GM23338 (cell line): Measurements from ENCODE around the genes KRT25, KRT12, KRTAP1-4, KRTAP4-1, KRT34, KRT37, KRT38, KRT15 and KRT19.

DNA sequence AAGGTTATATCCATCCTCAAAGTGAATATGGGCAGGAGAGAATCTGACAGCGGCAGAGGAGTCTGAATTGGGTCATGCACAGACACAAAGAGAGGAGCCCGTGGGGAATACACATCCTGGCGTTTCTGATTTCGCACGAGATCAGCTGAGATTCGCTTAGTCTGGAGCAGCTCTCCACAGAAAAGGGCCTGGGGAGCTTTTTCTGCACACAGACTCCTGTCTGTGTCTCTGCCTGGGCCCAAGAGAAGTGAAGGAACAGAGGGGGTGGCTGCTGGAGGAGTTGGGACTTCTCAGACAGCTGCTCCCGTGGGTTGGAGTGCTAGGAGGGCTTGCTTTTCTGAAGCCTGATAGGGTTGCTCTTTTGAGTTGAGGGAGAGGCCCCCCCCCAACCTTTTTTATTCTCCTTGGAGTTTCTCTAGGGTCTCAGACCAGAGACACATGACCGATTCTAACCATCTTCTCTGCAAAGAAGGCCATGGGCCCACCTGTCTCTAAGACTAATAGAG lies 15.5 kb downstream of the CCR7 start:
- PRO-cap: no peak
- RAMPAGE, long total RNA: no peak

DNA sequence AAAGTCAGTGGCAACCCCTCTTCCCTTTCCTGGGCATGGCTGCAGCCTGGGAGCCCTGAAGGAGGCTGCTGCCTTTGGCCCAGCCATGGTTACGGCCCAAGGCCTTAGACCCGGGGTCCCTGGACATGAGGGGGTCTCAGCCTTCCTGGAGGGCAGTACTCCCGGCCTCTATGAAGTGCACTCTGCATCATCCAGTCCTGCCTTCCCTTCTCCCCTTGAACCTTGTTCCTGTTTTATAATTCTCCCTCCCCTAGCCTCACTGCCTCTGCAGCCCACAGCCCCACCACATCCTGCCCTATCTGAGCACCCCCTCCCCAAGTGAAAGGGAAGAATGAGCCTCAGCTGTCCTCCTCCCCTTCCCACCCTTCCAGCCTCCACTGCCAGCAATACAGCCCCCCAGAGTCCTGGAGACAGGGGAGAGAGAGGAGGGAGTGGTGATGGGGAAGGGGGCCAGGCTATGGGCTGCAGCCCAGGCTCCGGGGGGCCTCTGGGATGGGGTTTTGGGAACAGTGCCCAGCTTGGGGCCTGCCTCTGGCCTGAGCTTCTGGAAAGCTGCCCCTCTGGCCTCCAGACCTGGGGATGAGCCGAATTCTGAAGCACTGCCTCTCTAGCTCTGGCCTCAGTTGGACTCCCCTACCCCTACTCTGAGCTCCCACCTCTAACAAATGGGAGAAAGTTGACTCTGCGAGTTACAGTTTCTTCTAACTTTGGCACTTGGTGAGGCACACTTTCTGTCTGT lies 7.6 kb downstream of the CCR7 start:
- PRO-cap: no peak
- RAMPAGE, long total RNA: no peak

DNA sequence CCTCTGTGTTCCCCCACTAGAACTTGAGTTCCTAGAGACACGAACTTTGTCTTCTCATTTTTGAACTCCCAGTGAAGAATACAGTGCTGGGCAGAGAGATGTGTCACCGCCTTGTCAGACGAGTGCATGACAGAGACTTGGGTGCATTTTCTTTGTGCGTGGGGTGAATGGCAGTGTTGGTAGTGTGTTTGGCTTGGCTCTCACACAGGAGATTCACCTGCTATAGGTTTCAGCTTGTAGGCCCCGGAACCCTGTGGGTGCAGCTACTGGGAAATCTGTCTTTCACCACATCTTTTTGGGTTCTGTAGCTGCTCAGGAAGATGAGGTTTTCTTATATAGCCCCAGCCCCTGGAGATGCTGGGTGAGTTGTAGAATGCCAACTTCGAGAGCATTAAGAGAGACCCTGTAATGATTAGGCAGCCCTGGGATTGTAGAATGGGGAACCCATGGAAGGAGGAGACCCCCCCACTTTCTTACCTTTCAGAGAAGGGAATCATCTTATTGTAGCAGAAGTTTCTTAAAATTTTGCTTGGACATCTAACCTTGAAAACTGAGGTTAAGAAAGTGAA lies 40.2 kb upstream of the CCR7 start:
- PRO-cap: no peak
- RAMPAGE, long total RNA: no peak

- PRO-cap: bidirectional peak, plus-strand start at chr17:40648080, minus-strand start at chr17:40647840; bidirectional peak, plus-strand start at chr17:40648651, minus-strand start at chr17:40648654
- RAMPAGE, long total RNA: no peak
Observed at GRCh38 chr17:40647981-40649265, 805 bp upstream of the SMARCE1 start.

- PRO-cap: no peak
- RAMPAGE, long total RNA: no peak
Observed at GRCh38 chr17:40755131-40755710, at the start of gene KRT25. KRT25 (minus strand) TSS chr17:40755331.

GRCh38 chr17:40867211-40867650 lies at the start of gene KRT12:
KRT12 (minus strand) TSS chr17:40867223.
- PRO-cap: no peak
- RAMPAGE, long total RNA: no peak

GRCh38 chr17:40883528-40883941 lies 1.5 kb downstream of the KRT20 start:
- PRO-cap: no peak
- RAMPAGE, long total RNA: no peak

DNA sequence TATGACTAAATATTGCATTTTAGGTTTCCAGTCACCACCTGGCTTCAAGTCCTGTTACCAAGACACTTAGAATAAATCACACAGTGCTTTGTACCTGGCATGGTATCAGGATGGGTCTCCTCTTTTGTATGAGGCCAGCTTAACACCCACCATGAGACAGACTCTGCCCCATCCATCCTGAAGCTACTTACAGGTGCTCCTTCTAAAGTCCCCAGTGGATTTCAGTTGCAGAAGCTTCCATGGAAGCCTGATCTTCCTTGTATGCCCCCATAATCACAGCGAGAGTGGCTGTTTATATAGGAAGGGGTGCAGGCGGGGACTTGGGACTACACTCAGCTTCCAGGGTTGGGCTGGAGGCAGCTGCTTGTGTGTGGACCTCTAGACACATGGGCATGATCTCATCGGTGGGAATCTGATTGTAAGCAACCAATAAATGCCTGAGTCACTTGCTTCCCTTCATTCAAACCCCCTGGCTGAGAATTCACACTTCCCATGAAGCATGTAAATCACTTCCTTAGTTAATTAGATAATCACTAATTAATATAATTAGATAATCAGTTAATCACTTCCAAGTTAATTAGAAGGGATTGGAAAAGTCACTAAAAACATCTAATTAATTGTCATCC lies 980 bp upstream of the KRT20 start:
- PRO-cap: no peak
- RAMPAGE, long total RNA: no peak

DNA sequence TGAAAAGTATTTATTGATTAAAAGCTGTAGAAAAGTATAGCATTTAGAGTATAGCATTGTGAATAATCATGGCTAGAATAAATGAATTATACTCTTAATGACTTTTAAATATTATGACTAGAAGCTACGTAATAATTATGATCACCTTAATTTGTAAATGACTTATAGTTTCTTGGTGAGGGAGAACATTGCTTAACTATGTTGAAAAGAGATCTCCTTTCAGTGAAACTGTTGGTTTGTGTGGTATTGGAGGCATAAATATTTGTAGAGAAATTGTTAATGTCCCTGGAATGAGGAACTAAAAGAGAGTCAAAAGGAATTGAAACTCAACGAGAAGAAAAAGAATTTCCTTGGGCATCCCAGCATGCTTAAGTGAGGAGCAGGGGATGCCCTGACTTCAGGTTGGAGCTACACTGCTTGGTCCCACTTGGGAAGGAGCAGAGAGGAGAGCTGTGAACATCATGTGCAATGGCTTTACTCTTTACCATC lies 21.8 kb downstream of the KRT23 start:
- PRO-cap: no peak
- RAMPAGE, long total RNA: no peak

DNA sequence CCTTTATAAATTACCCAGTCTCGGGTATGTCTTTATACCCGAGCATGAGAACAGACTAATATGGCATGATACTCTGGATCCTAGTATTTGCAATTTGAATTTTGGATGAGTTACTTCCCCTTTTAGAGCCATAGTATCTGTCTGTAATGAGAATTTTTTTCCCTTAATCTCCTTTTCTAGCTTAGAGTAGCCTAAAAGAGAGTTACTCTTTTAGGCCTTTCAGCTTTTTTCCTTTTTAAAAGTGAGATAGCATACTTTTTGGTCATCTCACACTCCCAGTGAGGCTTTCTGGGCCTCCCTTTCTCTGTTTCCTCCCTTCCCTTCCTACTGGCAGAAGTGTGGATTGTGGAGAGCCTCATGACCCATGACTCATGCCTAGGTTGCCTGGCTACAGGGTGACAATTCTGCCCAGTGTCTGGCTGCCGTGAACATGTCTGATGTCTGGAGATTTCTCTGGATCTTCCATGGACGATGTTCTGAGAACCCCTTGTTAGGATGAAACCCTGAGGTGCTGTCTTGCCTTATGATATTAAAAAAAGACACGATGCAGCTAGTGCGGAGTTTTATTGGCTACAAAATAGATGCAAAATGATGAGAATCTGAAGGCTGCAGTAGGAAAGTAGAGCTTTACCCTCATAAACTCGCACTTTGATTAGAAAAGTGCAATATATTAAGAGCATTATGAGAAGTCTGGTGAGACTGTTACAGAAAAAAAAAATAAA lies 15.1 kb downstream of the KRT23 start:
- PRO-cap: no peak
- RAMPAGE, long total RNA: no peak

DNA sequence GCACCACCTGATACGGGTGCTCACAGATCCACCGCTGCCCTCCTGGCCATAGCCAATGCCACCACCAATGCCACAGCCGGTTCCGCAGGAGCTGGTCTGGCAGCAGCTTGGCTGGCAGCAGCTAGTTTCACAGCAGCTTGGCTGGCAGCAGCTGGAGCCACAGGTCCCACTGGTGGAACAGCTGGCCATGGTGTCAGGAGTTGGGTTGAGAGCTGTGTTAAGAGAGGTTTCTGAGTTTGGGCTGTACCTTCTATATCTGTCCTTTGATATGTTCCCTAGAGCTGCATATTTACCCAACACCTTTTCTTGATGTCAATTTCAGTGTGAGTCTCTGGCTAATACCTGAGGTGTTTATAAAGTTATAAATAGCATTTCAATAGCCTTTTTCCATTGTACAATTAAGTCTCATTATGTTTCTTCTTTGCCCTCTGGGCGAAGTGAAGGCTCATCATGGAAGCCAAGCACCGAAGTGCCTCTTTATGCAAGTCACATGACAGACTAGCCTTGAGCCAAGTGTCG lies at the start of gene KRTAP1-4:
Gene KRTAP1-4, minus strand, starts transcription at position 306 of the 519 bp plus-strand sequence.
- PRO-cap: no peak
- RAMPAGE, long total RNA: no peak

DNA sequence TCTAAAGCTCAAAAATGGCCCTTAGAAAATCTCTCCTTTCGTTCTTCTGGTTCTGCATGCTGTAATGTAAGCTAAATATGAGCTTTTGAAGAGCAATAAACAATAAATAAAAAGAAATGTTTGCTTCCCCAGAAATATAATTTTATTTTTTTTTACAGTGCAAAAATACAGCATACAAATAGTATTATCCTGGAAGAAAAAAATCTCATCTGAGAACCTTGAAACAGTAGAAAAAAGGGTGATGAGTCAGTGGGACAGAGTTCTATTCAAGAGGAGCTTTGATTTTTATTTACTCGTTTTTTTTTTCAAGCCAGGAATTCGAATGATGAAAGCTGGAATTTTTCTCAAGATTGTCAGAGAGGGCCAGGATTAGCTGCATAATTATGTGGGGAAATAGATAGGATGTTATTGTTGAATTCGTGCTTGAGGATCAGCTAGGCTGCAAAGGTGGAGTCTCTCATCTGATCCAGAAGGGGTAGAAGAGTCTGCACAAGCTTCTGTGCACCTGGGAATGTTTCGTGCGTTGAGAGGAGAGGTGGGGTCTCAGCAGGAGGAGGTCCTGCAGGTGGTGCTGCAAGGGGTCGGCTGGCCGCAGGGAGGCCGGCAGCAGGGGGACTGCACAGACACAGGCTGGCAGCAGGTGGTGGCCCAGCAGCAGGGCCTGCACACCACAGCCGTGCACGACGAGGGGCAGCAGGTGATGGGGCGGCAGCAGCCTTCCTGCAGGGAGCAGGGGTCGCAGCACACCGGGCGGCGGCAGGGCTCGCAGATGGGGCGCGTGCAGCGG lies 600 bp downstream of the KRTAP2-3 start:
- PRO-cap: no peak
- RAMPAGE, long total RNA: no peak

DNA sequence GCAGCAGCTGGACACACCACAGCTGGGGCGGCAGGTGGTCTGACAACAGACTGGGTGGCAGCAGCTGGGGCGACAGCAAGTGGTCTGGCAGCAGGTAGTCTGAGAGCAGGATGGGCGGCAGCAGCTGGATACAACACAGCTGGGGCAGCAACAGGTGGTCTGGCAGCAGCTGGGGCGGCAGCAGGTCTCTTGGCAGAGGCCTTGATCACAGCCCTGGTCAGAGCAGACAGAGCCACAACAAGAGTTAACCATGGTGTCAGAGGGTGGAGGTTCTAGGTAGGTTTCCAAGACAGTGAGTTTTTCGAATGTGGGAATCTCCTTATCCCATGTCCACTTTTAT lies at the start of gene KRTAP4-1:
Gene KRTAP4-1, minus strand, starts transcription at position 309 of the 340 bp plus-strand sequence.
- PRO-cap: no peak
- RAMPAGE, long total RNA: no peak

DNA sequence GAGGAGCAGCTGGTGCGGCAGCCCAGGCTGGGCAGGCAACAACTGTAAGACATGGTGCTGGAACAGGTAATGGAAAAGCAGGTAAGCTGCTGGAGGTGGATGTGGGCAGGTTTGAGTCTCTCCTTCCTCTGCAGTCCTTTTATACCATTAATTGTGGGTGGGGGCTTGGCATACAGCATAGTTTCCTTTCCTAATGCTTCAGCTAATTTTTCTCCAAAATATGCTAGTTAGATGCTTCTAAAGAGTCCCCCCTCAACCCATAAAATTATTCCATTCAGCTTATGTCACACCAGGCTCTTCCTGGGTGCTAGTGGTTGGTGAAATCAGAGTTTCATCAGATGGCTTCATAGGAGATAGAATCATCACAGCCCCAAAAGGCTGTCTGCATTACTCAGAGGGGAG lies at the start of gene KRT34:
Gene KRT34, minus strand, starts transcription at position 113 of the 402 bp plus-strand sequence.
- PRO-cap: no peak
- RAMPAGE, long total RNA: no peak

DNA sequence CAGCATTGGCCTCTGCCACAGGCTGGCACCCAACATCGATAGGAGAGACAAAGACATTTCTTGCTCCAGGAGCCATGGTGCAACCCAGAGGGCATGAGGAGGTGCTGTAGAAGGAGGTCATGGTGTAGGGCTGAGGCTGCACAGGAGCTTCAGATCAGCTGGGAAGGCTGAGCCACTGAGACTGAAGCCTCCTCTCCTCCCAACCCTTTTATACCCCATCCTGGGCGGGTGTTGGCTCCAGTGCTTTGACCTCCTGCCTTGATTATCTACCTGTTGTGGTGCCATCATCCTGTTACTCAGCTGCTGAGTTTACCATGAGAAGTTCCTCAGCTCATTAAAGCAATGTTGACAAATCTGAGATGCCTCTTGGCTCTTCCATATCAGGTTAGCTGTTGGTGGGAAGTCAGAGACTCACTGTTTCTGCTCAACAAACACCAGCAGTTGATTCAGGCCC lies at the start of gene KRT37:
Gene KRT37, minus strand, starts transcription at position 183 of the 454 bp plus-strand sequence.
- PRO-cap: no peak
- RAMPAGE, long total RNA: no peak

- PRO-cap: no peak
- RAMPAGE, long total RNA: no peak
Observed at GRCh38 chr17:41440874-41441262, at the start of gene KRT38. KRT38 (minus strand) TSS chr17:41440983.

- PRO-cap: no peak
- RAMPAGE, long total RNA: no peak
Observed at GRCh38 chr17:41517975-41519013, at the start of gene KRT15. KRT15 (minus strand) TSS chr17:41518890.

DNA sequence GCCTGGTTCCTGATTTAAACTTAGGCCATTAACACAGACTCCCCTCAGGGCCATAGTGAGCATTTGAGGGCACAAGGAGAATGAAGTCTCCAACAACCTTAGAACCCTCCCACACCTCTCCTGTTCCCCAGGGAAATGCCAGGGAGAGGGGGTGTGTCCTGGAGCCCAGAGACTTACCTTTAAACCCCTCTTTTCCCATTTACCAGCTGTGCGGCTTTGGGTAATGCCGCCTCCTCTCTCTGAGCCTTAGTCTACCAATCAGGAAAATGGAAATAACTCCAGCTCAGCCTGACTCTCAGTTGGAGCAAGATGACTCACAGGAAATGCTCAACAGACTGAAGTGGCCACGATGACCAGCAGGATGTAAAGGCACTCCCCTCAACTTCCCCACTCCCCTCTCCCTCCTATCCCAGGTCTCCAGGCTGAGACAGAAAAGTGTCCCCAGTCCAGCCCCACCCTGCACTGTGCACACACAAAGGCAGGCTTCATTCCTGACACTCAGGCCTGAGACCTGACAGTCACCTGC lies 2.9 kb upstream of the KRT15 start:
- PRO-cap: no peak
- RAMPAGE, long total RNA: no peak

- PRO-cap: bidirectional peak, plus-strand start at chr17:41527634, minus-strand start at chr17:41527545; bidirectional peak, plus-strand start at chr17:41528090, minus-strand start at chr17:41528068; bidirectional peak, plus-strand start at chr17:41528529, minus-strand start at chr17:41528308
- RAMPAGE, long total RNA: start-site peak on the minus strand at chr17:41528256-41528350, 249 and 54 reads in 2 replicates
Observed at GRCh38 chr17:41527453-41528453, at the start of gene KRT19. KRT19 (minus strand) TSS chr17:41528308.

- PRO-cap: unidirectional peak, plus-strand start at chr17:41536304
- RAMPAGE, long total RNA: no peak
Observed at GRCh38 chr17:41535844-41536719, 8.0 kb upstream of the KRT19 start.